Measurements from ENCODE around the genes ERF and CD177.

- PRO-cap: bidirectional peak, plus-strand start at chr19:42255281, minus-strand start at chr19:42255128
Observed at GRCh38 chr19:42254817-42255717, at the start of gene ERF. ERF (minus strand) TSS chr19:42255128.

GRCh38 chr19:42279084-42279760 is 10.2 kb downstream of the CIC start:
- PRO-cap: no peak

GRCh38 chr19:42285125-42285436 is 16.0 kb downstream of the CIC start:
- PRO-cap: bidirectional peak, plus-strand start at chr19:42285185, minus-strand start at chr19:42285194

GRCh38 chr19:42285877-42287027 is 15.7 kb upstream of the PRR19 start:
- PRO-cap: bidirectional peak, plus-strand start at chr19:42285972, minus-strand start at chr19:42285712; bidirectional peak, plus-strand start at chr19:42286260, minus-strand start at chr19:42286180; unidirectional peak, minus-strand start at chr19:42286378

DNA sequence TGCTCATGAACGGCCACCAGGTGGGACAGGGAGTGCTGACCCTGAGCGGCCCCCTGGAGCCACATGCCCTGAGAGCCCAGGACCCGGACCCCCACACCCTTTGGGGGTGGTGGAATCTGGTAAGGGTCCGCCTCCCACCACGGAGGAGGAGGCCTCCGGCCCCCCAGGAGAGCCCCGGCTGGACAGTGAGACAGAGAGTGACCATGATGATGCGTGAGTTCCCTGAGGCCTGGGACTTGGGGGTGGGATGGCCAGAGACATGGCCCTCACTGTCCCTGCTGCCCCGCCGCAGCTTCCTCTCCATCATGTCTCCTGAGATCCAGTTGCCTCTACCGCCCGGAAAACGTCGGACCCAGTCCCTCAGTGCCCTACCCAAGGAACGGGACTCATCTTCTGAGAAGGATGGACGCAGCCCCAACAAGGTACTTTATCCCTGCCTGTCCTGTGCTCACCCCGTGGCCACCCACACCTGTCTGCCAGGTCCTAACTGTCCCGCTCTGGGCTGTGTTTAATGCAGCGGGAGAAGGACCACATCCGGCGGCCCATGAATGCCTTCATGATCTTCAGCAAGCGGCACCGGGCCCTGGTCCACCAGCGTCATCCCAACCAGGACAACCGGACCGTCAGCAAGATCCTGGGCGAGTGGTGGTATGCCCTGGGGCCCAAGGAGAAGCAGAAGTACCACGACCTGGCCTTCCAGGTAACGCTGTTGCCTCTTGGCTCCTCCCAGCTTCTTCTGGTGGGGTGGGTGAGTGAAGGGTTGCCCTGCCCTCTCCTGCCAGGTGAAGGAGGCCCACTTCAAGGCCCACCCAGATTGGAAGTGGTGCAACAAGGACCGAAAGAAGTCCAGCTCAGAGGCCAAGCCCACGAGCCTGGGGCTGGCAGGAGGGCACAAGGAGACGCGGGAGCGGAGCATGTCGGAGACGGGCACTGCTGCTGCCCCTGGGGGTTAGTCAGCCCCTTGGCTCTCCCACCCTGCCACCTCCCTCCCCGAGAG is 14.6 kb upstream of the PRR19 start:
- PRO-cap: no peak

DNA sequence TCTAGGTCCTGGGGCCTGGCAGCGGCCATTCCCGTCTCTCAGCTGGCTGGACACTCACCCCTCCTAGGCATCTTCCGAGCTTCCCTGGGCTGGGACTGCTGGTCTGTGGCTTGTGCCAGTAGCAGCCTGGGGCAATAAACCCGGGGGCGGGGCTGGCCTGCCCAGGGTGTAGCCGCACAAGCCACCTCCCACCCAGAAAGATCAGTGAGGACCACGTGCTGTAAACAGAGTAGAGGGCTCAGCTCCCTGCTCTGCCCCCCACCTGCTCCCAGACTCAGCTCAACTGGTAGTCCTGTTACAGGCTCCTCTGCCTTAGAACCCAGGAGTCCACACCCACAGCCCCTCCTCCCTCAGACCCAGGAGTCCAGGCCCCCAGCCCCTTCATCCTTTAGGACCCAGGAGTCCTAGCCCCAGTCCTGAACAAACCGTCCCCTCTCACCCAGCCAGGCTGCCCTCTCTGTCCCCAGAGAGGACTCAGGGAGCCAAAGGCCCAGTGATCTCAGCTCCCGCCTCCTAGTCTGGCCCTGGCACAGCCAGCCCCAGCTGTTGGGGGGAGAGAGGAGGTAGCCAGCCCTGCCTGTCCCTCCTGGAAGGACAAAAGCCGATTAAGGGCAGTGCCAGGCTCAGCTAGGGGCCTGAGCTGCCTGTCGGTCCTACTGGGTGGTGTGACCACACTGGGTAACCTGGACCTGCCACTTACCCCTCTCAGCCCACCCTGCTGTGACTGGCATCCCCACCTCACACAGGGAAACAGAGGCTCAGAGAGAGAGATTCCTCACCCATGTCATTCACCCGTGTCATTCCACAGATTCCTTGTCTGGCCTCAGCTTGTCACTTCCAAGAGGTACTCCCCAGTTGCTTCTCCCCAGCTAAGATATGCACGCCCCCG is 14.6 kb downstream of the LIPE start:
- PRO-cap: no peak

GRCh38 chr19:42419211-42419770 is 7.9 kb downstream of the LIPE start:
- PRO-cap: no peak

DNA sequence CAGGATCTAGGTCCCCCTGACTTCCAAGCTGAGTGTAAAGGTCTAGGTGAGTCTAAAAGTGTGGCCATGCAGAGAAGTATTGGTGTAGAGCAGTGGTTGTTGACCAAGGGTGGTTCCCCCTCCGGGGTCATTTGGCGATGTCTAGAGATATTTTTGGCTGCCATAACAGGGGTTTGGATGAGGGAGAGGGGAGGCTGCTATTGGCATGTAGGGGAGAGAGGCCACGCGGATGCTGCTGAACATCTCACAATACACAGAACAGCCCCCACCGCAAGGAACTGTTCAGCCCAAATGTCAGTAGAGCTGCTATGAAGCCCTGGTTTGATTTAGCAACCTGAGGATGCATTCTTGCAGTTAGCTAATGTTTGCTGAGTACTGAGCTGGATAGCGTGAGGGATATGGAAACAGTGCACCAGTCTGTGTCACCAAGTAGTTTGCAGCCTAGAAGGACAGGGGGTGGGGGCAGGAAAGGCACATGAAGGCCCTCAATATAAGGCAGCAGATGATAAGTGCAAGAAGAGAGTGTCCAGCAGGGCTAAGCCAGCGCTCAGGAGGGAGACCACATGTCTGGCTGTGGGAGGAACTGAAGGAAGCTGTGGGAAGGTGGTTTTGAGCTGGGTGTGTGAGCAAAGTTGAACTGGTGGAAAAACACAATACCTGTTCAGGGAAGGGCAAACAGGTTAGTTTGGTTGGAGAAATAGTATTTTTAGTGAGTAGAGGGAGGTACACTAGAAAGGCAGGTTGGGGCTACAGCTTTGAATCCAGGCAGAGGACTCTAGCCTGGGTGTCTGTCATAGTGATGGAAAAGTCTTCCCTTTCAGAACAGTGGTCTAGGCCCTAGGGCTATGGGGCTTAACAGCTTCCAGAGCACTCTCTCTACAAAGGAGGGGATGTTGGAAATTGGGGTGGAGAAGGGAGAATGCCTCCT is 1.7 kb downstream of the CXCL17 start:
- PRO-cap: no peak

DNA sequence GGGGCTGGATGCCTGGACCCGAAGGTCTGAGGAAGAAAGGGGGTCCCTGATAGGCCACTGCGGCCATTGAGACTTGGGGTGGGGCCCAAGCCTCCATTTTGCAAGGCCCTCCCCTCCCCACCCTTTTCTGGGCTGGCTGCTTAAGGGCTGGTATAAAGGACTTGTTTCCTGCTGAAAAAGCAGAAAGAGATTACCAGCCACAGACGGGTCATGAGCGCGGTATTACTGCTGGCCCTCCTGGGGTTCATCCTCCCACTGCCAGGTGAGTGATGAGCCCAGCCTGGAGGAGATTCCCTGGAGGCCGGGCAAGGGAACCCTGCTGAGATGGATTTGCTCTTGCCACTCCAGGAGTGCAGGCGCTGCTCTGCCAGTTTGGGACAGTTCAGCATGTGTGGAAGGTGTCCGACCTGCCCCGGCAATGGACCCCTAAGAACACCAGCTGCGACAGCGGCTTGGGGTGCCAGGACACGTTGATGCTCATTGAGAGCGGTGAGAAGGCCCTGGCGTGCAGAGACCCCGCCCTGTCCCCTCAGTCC is at the start of gene CD177:
Gene CD177 (plus strand): TSS at position 182 of the 536 bp plus-strand sequence.
- PRO-cap: no peak

- PRO-cap: no peak
Observed at GRCh38 chr19:43525241-43525893, 1.6 kb downstream of the ETHE1 start.

DNA sequence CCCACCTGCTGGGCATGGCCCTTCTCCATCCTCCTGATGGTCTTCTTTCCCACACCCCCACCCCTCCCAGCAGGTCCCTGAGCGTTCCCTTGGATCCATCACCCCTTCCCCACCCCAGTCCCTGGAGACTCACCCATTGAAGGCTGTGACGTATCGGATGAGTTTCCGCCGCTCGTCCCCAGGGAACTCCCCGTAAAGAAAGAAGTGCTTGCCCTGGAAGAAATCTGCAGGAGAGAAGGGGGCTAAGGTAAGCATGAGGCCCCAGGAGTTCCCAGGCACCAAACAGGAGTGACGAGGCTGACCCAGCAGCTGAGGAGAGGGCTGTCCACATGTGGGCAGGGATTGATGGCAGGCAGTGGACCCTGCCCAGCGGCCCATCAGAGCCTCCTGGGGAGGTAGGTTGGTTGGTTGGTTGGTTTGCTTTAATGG is 11.0 kb downstream of the ZNF575 start:
- PRO-cap: no peak

DNA sequence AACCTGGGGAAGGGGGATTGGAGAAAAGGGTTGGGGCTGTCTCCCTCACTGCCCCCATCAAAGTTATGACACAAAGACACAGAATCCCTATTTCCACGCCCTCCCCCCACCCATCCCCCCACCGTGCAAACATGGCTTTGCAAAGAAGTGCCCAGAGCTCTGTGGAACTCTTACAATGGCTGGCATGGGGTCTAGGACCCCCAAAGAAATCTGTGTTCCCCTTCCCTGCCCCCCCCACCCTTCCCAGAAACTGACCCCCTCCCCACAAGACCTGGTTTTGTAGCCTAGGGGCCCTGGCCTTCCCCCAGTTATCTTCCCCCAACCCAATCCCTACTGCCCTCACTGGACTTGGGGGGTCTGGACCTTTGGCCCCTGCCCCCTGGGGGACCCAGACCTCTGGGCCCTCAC is 3.3 kb upstream of the ZNF428 start:
- PRO-cap: no peak

DNA sequence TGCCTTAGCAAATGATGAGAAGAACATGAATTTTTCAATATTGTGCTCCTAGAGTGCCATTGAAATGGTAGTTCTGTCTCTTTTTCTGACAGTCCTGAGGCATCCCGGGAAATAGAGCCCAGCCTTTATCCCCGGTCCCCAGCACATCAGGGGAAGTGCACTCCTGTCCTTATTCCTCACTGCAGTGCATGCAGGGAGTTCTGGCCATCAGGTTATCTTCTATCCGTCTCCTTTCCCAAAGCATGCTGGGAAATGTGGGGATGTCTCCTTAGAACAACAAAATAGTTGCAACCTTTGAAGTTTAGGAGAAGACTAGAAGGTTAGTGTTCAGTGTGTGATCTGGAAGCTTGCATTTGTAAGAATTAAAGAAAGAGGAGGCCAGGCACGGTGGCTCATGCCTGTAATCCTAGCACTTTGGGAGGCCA is 7.5 kb upstream of the CADM4 start:
- PRO-cap: no peak

DNA sequence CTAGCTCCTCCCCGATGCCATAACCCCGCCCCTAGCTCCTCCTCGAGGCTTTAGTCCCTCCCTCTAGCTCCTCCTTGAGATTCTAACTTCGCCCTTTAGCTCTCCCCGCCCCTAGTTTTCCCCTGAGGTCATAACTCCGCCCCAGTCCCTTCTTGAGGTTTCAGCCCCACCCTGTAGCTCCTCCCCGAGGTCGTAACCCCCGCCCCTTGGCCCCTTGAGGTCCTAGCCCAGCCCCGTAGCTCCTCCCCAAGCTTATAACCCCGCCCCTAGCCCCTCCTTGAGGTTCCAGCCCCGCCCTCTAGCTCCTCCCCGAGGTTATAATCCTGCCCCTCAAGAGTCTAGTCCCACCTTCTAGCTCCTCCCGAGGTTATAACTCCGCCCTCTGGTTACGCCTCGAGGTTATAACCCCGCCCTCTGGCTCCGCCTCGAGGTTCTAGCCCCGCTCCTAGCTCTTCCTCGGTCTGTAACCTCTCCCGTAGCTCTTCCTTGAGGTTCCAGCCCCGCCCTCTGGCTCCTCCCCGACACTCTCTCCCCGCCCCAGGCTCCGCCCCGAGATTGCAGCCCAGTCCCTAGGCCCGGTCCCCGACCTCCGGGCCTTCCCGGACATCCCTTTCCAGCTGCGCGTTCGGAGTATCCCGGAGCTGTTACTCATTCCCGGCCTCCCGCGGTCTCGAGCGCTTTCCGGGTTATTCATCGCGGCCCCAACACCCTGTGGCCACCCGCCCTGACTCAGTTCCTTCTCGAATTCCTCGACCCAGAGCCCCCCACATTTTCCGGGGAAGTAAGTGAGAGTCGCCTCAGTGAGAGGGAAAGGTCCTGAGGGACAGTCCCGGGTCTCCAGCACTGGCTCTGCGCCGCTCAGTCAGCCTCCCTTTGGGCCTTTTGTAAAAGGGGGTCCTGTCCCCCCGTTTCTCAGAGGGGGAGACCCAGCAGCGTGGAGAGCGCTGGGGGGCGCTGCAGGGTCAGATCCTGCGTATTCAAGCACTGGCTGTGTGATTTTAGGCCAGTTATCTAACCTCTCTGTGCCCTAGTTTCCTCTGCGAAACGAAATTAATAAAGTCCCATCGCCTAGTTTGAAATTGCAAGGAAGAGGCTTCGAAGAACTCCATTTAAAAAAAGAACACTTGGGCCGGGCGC is 1.2 kb downstream of the PLAUR start:
- PRO-cap: bidirectional peak, plus-strand start at position 555 of the sequence, minus-strand start at position 470 of the sequence

DNA sequence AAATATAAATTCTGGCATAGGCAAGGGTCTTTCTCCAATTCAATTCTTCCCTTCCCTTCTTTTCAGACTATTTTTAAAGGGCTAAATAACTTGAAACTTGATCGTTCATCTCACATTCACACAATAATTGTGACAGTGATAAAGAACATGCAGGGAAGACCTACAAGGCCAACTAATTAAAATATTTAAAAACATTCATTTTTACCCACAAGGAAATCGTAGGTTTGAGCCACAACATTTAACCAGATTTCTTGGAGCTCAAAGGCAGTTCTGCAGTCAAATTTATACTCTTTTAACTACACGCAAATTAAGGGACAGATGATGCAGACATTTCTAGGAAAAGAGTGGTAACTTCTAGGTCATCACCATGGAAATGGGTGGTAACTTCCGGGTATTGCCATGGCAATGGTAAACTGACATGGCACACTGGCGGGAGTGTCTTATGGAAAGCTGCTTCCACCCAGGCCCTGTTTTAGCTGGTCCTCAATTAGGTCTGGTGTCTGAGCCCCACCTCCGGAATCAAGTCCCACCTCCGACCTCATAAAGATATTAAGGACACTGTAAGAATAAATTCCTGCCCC is 10.3 kb upstream of the LYPD5 start:
- PRO-cap: no peak

DNA sequence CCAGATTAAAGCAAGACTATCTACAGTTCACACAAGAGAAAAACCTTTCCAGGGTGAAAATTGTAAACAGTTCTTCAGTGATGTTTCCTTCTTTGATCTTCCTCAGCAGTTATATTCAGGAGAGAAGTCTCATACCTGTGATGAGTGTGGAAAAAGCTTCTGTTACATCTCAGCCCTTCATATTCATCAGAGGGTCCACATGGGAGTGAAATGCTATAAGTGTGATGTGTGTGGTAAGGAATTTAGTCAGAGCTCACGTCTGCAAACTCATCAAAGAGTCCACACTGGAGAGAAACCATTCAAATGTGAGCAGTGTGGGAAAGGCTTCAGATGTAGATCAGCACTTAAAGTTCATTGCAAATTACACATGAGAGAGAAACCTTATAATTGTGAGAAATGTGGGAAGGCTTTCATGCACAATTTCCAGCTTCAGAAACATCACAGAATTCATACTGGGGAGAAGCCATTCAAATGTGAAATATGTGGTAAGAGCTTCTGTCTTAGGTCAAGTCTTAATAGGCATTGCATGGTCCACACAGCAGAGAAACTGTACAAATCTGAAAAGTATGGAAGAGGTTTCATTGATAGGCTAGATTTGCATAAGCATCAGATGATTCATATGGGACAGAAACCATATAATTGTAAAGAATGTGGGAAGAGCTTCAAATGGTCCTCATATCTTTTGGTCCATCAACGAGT is 6.9 kb downstream of the ZNF222 start:
- PRO-cap: no peak

- PRO-cap: no peak
Observed at GRCh38 chr19:44113905-44114353, 730 bp downstream of the ZNF225 start.

GRCh38 chr19:44476548-44477736 is 23.4 kb downstream of the ZNF180 start:
- PRO-cap: no peak

DNA sequence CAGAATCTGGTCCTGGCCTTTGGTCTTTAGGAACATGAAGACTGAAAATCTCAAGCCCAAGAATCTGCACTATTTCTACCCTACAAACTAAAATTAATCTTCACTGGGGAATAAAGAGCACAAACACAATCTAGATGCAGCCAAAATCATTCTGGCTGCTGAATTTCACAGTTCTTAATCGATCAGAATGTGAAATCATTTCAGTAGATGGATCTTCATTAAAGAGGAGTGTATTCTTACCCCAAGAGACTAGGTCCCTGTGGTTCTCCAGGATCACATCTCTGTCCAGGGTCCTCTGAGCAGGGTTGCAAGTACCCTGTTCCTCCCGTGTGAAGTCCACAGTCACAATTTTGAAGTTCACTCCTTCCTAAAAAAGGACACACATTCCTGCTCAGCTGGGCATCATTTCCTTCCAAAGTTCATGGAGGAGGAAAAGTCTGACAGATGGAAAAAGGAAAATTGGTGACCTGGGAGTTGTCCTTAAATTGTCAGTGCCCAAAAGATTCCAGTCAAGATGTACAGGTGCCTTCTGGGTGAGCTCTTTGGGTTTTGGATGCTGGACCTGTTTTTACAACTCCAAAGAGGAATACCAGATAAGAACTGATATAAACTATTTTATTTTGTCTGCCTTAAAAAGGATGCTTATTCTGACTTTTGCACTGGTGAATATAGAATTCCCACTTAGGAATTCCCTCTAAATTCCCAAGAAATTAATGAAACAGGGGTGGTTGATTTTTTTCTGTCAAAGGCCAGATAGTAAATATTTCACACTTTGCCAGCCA is 21.1 kb downstream of the ZNF180 start:
- PRO-cap: no peak

- PRO-cap: no peak
Observed at GRCh38 chr19:44562679-44563106, 33.2 kb upstream of the CEACAM20 start.